ENCODE measurements around a stretch of chr1.

DNA sequence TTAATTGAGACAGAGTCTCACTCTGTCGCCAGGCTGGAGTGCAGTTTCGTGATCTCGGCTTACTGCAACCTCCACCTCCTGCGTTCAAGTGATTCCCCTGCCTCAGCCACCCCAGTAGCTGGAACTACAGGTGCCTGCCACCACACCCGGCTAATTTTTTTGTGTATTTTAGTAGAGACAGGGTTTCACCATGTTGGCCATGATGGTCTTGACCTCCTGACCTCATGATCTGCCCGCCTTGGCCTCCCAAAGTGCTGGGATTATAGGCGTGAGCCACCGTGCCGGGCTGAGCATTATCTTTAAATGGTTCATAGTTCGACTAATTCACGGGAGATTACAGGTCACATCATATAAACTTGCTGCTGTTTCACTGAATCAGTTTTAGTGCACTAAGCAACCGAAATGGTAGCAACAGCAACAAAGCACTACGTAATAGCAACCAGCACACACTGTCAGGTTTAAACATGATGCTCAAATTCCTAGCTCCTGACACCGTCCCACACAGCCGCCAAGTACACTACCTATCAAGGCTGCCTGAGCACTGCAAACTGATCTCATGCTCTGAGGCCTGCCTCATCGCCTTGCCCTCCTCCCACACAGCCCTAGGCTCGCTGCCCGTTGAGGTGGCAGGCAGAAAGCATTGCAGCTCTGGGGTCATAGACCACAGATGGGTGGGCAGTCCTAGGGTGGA lies 12.2 kb downstream of the LAMC2 start:
- RAMPAGE, long total RNA: no peak
- RRBS: no CpG with 5 or more reads among the region's 18 CpGs

GRCh38 chr1:183235050-183235554 lies 49.0 kb downstream of the LAMC2 start:
- RAMPAGE, long total RNA: no peak
- RRBS: no CpG with 5 or more reads among the region's 10 CpGs

DNA sequence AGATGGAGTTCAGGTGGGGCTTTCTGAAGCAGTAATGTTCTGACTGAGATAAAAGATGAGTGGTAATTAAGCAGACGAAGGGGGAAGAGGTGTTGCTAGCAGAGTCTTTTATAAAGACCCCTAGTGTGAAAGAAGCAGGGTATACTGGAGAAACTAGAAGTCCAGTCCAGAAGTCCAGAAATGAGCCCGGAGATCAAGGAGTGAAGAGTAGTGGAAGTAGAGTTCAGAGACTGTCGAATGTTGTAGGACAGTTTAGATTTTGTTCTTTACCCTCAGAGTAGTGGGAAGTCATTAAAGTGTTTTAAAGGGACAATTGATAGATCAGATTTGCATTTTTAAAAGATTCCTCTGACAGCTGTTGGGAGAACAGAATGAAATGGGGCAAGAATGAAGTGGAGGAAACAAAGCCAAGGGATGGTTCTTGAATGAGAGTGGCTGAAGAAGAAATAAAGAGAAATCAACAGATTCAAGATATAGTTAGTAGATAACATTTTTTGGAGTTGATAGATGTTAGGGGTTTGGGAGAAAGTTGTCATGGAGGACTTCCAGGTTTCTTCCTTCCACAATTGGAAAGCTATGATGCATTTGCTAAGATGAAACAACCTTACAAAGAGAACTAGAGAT lies 39.2 kb downstream of the SMG7 start:
- RAMPAGE, long total RNA: no peak
- RRBS: no CpG with 5 or more reads among the region's 3 CpGs

DNA sequence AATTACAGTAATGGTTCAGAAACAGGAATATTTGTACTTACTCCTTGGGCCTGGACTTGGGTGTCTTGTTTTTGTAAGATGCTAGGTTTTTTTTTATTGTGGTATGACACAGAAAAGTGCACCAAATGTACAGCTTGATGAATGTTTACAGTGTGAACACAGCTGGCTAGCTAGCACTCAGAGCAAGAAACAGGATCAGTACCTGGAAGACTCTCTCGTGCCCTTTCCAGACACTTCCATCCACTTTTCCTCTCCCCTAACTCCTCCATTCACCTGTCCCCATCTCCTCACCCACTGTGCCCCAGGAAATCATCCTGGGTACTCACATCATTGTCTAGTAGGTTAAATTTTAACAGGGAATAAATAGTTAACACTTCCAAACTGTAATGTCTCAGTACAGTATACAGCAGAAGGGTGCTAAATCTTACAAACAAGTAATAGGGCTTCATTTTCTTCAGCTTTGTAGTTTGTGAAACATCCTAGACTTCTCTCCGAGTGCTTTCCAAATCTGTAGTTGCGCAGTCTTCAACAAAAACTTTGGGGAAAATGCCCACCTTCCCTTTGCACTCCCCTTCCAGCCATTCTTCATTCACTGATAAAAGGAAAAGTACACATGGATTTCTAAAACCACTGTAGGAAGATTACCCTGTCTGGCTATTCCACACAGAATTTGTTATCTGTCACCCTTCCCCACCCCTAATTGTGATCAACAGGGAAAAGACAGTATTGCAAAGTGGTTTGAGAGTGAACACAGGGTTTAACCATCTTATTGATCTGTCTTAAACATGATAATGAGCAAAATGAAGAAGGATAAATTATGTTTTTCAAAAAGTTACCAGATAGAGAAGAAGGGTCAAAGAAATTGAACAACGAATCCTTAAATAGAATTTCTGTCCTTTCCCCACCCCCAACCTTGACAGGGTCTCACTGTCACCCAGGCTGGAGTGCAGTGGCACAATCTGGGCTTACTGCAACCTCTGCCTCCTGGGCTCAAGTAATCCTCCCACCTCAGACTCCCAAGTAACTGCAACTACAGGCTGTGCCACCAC lies 34.3 kb downstream of the NCF2 start:
- RAMPAGE, long total RNA: no peak
- RRBS: no CpG with 5 or more reads among the region's 4 CpGs

- RAMPAGE, long total RNA: no peak
- RRBS: no CpG with 5 or more reads among the region's 1 CpG
Observed at GRCh38 chr1:183655776-183656055, 2.6 kb upstream of the APOBEC4 start.

GRCh38 chr1:183821574-183822075 lies 16.7 kb downstream of the RGL1 start:
- RAMPAGE, long total RNA: no peak
- RRBS: no CpG with 5 or more reads among the region's 1 CpG

GRCh38 chr1:183867029-183867531 lies 62.2 kb downstream of the RGL1 start:
- RAMPAGE, long total RNA: no peak
- RRBS: no CpG with 5 or more reads among the region's 4 CpGs

DNA sequence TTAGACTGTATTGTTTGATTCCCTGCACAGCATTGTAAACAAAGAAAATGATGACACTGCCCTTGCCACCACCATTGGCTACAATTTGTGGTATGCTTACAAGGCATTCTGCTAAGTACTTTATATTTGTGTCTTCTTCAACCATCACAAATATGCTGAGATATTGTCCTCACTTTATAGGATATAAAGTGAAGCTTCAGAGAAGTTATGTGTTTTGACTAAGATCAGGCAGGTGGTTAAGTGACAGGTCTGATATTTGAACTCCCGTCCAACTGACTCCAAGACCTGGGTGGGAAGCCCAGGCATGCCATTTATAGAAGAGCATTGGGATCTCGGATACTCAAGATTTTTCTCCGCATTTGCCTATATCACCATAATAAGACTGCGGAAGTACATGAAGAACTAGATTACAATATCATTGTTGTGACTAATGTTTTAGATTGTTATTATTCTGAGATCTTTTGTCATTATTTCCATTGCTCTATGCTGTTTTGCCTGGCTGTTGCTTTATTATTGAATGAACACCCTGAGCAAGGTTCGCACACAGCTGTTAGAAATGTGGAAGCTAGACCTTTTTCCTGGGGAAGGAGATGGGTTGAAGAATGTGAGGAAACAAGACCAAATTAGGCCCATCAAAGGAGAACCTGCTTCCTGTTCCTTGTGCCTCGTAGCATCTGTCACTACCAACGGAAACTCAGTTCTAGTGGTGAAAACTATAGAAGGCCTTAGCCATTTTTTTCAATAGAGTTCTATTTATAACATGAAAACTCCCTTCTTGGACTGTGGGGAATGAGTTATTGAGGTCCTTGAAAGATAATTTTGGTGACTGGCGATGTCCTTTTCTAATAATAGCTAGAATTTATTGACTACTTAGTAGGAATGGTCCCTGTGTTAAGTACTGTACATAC lies 68.6 kb downstream of the RGL1 start:
- RAMPAGE, long total RNA: no peak
- RRBS: no CpG with 5 or more reads among the region's 8 CpGs

DNA sequence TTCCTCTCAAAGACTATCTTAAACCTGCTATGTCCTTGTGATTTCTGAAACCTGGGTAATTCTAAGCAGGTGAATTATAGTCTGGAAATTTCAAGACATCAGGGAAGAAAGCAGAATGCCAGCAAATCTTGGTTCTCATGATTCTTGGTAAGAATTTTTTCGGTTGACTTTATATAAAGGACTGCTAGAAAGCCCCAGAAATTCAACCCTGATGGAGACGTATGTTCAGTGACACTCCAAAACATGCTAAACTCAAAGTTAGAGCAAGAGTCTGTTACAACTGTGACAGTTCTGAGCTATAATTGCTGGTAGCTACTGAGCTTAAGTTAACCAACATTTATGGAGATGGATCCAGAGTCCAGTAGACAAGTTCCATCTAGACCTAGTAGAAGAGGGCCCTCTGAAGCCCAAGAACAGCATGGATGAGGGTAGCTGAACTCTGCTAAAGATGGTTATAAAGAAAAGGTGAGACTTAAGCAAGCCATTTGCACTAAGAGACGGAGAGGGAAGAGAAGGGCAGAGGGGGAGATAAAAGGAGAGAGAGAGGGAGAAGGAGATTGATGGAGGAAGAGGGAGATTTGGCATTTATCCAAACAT lies 90.1 kb downstream of the RGL1 start:
- RAMPAGE, long total RNA: no peak
- RRBS: no CpG with 5 or more reads among the region's 3 CpGs

- RAMPAGE, long total RNA: no peak
- RRBS: no CpG with 5 or more reads among the region's 8 CpGs
Observed at GRCh38 chr1:183915886-183916554, 111.1 kb downstream of the RGL1 start.

DNA sequence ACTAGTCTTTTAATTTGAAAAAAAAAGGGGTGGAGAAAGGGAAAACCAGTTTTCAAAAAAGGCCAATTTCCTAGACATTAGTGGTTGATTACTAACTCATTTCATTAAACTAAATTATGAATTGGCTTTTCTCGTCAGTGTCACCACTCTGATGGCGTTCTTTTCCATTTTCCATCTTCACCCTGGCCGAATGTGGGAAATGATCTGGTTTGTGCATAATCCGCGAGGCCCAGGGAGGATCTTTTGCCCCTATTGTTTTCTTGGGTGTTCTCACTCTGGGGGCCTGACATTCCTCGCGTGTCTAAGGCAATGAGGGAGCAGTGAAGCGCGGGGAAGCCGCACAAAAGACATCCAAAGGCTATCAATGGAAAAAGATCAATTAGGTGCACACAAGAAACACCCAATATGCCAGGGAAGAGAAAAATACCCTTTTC lies 1.1 kb upstream of the C1orf21 start:
- RAMPAGE, long total RNA: no peak
- RRBS: no CpG with 5 or more reads among the region's 10 CpGs

DNA sequence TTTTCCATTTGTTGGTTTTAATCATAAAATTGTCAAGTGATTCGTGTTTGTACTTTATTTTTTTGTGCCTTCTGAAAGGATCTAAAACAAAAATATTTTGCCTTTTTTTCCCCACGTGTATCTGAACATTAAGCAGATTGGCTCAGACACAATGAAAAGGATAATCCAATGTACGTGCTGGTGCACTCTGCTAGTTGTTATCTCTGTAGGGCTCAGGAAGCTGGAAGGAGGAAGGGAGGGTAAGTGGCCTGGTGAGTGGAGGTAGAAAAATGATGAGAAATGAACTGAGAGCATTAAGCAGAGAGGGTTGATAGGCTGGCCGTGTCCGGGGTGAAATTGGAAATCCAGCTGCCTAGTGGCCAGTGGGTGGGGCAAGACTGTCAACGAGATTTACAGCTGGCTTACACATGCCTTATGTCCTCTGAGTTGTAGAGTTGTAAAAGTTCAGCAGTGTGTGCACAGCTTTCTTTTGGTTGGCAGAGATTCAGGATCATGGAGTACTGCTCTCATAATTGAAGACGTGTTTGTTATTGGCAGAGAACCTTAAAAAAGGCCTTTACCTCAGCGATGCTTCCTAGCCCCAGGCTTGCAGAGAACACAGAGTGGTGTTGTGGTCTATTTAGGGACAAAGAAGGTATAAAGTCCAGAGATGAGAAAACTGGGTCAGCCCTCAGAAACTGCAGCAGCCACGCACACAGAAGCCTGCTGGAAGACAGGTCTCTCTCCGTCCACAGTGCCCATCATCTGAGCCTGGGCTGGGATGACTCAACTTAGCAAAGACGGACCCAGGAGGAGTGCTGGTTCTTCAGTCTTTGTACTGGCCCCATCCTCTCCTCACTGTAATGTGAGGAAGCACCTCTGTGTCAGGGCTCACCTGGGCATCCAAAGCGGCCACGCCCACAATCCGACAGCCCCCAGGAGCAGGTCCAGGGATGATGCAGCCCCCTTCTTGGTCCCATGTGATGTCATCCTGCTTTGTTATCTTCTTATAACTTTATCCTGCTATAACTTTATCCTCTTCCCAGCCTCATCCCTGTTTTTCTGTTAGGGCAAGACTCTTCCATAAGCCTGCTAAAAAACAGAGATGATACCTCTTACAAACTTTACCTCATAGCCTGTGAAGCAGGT lies 132.3 kb downstream of the EDEM3 start:
- RAMPAGE, long total RNA: no peak
- RRBS: no CpG with 5 or more reads among the region's 14 CpGs

GRCh38 chr1:184840371-184841086 lies 85.9 kb upstream of the EDEM3 start:
- RAMPAGE, long total RNA: no peak
- RRBS: no CpG with 5 or more reads among the region's 2 CpGs

- RAMPAGE, long total RNA: no peak
Observed at GRCh38 chr1:185139999-185140577, 16.7 kb downstream of the TRMT1L start.

- RAMPAGE, long total RNA: no peak
- RRBS: no CpG with 5 or more reads among the region's 2 CpGs
Observed at GRCh38 chr1:185165761-185166051, 8.7 kb downstream of the SWT1 start.

DNA sequence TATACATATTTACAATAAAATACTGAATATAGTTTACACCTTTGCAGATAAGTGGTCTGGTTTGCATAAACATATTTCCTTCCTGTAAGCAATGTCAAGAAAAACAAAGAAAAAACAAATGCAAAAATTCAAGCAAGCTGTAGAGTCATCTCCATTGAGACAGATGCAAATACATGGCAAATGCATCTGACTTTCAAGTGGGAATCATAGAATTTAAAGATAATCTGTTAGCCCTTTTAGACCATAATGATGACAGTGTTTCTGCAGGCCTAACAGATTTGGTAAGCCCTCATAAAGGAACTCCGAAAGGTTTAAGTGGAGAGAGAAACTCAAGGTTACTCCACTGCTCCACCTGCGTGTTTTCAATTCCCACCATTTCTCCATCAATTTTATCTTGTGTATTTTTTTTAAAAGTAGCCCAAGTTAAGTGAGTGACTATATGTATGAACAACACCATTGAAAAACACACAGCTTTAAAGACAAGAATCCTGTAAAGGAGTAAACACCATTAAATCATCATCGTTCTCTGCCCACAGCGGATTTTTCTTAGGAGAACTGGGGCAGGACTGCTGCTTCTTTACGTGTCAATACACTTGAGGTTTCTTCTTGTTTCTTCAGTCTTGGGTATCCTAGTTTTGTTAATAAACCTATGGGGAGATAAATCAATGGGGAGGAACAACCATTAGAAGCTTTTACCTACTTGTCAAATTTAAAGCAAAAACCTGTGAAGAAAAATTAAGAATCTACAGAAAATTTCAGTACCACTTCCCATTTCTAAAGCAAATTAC lies 10.9 kb downstream of the IVNS1ABP start:
- RAMPAGE, long total RNA: no peak
- RRBS: no CpG with 5 or more reads among the region's 5 CpGs

DNA sequence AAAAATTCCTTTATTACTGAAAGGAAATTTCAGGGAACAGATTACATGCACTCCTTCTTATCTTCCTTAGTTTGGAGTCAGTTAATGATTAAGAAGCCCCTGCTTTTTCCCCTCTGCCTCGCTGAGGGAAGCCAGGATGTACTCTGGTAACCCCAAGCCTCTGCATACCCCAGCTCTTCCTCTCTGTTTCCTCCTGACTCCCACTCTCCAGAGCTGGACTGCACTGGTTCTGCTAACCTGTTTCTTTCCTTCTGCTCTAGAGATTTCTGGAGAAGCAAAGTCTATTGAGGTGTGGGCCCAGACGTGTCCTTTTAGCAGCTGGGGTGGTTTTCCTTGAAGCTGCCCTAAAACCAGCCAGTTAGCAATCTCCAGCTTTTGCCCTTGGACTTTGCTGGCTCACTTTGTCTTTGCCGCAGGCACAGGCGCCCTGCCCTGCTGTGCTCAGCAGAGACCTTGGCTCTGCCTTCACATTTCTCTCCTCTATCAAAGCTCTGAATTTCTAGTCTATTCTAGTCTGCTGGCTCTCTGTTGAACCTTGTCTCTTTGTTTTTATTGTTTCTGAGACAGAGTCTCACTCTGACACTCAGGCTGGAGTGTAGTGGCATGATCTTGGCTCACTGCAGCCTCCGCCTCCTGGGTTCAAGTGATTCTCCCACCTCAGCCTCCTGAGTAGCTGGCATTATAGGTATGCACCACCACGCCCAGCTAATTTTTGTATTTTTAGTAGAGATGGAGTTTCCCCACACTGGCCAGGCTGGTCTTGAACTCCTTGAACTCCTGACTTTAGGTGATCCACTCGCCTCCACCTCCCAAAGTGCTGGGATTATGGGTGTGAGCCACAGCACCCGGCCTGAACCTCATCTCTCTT lies 171.9 kb upstream of the IVNS1ABP start:
- RAMPAGE, long total RNA: no peak
- RRBS: no CpG with 5 or more reads among the region's 8 CpGs

DNA sequence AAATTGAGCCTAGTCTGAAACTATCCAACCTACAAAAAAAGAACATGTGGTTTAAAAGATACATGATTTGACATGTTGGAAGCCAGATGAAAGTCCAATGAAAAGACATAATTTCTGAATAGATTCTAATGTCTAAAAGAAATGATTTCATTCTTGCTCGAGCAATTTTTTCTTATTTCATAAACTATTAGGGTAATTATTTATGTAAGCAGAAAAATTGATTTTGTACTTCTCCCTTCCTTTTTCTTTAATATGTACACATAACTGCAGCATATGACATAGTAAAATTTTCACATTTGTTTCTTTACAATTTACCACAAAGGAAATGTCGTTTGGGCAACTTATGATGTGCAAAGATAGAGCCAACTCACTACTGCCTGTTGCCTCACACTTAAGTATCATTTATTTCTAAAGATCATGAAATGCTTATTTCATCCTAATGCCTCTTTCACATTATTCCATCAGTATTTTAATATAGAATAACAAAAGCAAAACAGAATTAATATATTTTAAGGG lies 165.8 kb upstream of the HMCN1 start:
- RAMPAGE, long total RNA: no peak
- RRBS: no CpG with 5 or more reads among the region's 2 CpGs

GRCh38 chr1:185734770-185735348 lies 668 bp downstream of the HMCN1 start:
- RAMPAGE, long total RNA: no peak
- RRBS: no CpG with 5 or more reads among the region's 8 CpGs

- RAMPAGE, long total RNA: no peak
- RRBS: no CpG with 5 or more reads among the region's 7 CpGs
Observed at GRCh38 chr1:186343553-186344163, 31.4 kb downstream of the TPR start.